ENCODE measurements around the genes ARG1 and ENPP1.

CAGE:
- cytosol, long polyA minus RNA: no peak
- cytosol, long polyA plus RNA: no peak
- long polyA plus RNA: no peak
- nucleus, long polyA minus RNA: no peak
- nucleus, long polyA plus RNA: no peak
Measured at GRCh38 chr6:128499939-128500660, 20.3 kb downstream of the PTPRK start.

DNA sequence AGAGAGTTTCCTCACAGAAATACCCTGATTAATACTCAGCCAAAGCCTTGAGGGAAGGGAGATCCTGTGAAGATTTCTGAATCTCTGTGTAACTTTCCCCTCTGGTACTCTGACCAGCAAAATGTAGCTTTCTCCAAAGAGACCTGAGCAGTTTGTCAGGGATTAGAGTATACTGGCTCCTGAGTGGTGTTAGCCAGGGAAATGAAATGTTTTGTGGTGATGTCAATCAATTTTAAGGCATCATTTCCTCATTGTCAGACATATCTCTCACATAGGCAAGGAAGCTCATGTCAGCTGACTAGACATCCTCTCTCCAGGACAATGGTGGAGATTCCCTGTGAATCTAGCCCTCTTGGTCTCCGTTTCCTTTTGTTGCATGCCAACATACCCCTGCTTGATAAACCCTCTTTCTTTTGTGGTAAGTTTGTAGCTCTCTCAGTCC, 135.5 kb upstream of the PTPRK start:
CAGE:
- cytosol, long polyA minus RNA: no peak
- cytosol, long polyA plus RNA: no peak
- long polyA plus RNA: no peak
- nucleus, long polyA minus RNA: no peak
- nucleus, long polyA plus RNA: no peak

DNA sequence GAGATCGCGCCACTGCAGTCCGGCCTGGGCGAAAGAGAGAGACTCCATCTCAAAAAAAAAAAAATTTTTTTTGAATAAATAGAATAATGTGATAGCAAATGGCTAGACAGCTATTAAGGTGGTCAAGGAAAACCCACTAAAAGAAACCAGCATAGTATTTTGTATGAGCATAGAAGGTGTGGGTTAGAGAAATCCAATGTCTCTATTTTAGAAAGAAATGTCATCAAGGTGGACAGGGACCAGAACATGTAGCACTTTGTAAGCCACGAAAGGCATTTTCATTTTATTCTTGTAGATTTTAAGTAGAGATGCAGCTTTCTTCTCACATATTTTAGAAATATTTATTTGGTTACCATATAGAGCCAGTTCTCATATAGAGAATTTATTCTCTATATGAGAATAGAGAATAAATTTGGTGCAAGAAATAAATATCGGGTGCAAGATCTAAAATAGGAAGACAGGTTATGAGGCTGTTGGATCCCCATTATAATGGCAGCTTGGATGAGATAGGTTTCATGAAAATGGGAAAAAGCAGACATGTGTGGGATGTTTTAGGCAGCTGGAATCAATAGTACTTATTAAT, 130.5 kb downstream of the LAMA2 start:
CAGE:
- cytosol, long polyA minus RNA: no peak
- cytosol, long polyA plus RNA: no peak
- long polyA plus RNA: no peak
- nucleus, long polyA minus RNA: no peak
- nucleus, long polyA plus RNA: no peak

DNA sequence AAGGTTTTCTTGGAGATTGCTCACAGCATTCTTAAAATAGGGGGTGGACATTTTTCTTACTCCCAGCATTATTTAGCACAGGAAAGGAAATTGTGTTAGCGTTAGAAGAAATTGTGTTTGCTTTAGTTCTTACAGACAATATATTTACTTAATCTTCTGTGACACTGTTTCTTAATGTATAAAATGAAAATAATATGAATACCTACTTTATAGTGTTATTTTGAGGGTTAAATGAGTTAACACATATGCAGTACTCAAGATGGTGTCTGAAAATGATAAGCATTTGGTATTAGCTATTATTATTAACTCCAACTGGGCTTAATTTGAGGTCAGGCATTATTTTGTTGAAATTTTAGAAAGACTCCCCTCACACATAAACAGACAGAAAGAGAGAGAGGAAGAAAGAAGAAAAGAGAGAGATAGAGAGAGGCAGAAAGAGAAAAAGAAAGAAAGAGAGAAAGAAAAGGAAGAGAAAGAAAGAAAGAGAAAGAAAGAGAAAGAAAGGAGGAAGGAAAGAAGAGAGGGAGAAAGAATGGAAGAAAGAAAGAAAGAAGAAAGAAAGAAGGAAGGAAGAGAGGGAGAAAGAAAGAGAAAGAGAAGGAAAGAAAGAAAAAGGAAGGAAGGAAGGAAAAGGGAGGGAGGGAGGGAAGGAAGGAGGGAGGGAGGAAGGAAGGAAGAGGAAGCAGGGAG, 325.3 kb downstream of the LAMA2 start:
CAGE:
- cytosol, long polyA minus RNA: no peak
- cytosol, long polyA plus RNA: no peak
- long polyA plus RNA: no peak
- nucleus, long polyA minus RNA: no peak
- nucleus, long polyA plus RNA: no peak

GRCh38 chr6:129671733-129672132, 38.2 kb downstream of the ARHGAP18 start:
CAGE:
- cytosol, long polyA minus RNA: no peak
- cytosol, long polyA plus RNA: no peak
- long polyA plus RNA: no peak
- nucleus, long polyA minus RNA: no peak
- nucleus, long polyA plus RNA: no peak

DNA sequence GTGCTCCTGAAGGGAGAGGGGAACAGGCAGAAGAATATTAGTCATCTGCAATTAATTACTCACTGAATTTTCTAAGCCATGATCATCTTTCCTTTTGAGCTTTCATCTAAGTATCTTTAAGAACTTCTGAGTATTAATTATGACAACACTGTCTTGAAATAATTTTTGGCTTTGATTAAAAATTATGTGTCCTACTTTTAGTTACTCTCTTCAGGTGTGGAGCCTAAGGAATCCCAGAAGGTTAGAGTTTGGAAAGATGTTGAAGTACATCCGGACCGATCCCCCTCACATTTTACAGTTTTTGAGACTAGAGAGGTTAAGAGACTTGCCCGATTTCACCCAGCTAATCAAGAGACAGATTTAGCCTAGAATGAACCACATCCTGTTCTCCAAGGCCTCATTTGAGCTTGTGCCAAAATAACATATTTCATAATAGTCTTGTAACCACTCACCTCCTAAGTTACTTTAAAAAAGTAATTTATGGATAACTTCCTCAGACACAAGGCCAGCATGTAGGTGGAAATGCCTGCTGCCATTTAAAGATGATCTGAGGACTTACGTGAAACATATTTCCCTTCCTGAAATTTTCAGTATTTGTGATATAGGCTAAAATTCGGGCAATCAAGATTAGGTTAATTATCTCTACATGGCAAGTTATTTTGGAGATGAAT, 39.7 kb upstream of the ARHGAP18 start:
CAGE:
- cytosol, long polyA minus RNA: no peak
- cytosol, long polyA plus RNA: no peak
- long polyA plus RNA: no peak
- nucleus, long polyA minus RNA: no peak
- nucleus, long polyA plus RNA: no peak

DNA sequence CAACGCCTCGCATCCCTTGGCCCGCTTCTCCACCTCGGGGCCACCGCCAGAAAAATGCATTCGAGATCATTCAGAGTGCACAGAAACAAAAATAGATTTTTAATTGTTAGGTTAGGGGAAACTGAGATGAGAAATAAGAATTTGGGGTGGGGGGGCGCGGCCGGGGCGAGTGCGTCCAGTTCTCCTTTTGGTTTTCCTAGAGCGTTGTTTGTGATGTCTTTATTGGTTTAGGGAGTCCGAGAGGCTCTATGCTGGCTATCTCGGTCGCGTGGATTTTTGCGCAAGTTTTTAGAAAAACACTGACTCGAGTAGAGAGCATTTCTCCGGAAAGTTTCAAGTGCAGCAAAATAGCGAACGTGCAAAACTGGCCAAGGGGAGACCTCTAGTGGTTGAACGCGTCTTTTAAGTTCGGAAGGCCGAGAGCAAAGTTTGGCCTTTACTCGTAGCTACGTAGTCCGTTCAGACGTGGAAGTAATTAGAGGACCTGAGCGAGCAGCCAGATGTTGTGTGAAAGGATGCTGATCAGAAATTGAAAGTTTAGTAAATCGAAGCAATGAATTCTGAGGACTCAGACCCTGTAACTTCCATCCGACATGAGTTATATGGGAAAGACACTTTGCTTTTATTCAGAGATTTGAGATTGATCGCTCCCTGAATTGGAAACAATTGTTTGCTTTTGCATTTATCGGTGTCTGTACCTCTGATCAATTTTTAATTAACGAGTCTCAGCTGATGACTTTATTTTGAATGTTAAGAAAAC, 2.6 kb downstream of the L3MBTL3 start:
CAGE:
- cytosol, long polyA minus RNA: no peak
- cytosol, long polyA plus RNA: no peak
- long polyA plus RNA: no peak
- nucleus, long polyA minus RNA: no peak
- nucleus, long polyA plus RNA: no peak

CAGE:
- cytosol, long polyA minus RNA: no peak
- cytosol, long polyA plus RNA: no peak
- long polyA plus RNA: no peak
- nucleus, long polyA minus RNA: no peak
- nucleus, long polyA plus RNA: no peak
Measured at GRCh38 chr6:130138249-130139015, 84.3 kb downstream of the SAMD3 start.

DNA sequence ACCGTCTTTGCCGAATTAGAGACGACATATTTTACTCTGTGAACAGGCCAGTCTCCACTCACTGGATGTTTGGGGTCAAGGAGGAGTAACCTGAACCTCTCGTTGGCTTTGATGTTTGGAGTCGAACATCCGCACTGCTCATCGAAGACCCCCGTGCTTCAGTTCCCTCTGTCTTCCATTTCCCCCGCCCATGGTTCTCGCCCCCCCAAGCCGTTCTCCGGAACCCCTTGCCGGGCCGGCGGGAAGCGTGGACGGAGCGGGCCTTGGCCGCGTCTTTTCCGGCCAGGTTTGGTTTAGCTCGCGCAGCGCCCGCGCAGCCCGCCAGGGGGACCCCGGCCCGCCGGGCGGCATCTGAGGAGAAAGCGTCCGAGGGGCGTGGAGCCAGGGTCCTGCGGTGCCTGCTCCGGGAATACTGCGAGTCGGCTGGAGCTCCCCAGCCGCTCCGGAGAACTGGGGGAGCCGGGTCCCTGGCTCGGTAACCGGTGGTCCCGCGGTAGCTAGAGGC, 617 bp upstream of the TMEM200A start:
CAGE:
- cytosol, long polyA minus RNA: start-site peak on the minus strand centred at position 282 of the sequence, 28 bp wide, 18 reads
- cytosol, long polyA plus RNA: no peak
- long polyA plus RNA: no peak
- nucleus, long polyA minus RNA: start-site peak on the plus strand centred at position 410 of the sequence, 53 bp wide, 23 reads
- nucleus, long polyA plus RNA: no peak

GRCh38 chr6:130853427-130853798, 26.2 kb downstream of the SMLR1 start:
CAGE:
- cytosol, long polyA minus RNA: no peak
- cytosol, long polyA plus RNA: no peak
- long polyA plus RNA: no peak
- nucleus, long polyA minus RNA: no peak
- nucleus, long polyA plus RNA: no peak

CAGE:
- cytosol, long polyA minus RNA: no peak
- cytosol, long polyA plus RNA: no peak
- long polyA plus RNA: no peak
- nucleus, long polyA minus RNA: no peak
- nucleus, long polyA plus RNA: no peak
Measured at GRCh38 chr6:131064802-131065424, 1.9 kb upstream of the EPB41L2 start.

DNA sequence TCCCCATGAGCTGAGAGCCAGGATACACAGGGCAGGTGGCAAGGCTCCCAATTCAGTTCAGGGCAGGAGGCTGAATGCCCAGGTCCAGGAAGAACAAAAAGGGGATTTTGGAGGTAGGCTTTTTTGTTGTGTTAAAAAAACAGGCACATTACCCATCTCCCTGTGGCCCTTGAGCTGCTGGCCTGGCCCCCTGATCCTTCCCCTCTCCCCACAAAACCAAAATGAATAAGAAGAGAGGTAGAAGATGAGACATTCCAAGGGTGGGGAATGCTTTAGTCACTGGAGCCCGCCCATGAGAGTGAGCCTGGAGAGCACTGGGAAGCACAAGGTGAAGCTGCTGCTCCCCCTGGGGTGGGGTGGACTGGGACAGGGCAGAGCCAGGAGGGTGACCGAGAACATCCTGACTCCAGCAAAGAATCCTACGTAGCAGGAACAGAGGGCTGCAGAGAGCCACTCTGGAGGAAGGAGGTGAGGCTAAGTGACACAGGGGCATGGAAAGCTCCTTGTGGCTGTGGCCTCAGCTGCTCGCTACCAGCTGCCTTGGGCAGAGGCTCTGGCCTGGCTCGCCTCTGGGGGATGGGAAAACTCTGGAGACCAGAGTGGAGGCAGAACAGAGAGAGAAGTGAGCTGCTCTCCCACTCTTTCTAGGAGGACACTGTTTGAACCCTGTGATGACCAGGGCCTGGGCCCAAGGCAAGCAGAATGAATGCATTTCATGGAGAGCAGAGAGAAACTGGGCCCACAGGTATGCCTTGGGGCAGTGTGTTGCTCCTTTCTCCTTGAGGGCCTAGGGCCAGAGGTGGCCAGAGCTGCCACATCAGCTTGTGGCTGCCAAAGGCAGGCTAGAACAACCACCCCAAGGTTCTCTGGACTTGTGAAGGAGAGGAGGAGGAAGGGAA, 48.3 kb downstream of the AKAP7 start:
CAGE:
- cytosol, long polyA minus RNA: no peak
- cytosol, long polyA plus RNA: no peak
- long polyA plus RNA: no peak
- nucleus, long polyA minus RNA: no peak
- nucleus, long polyA plus RNA: no peak

CAGE:
- cytosol, long polyA minus RNA: no peak
- cytosol, long polyA plus RNA: no peak
- long polyA plus RNA: no peak
- nucleus, long polyA minus RNA: no peak
- nucleus, long polyA plus RNA: no peak
Measured at GRCh38 chr6:131259164-131259456, 123.8 kb downstream of the AKAP7 start.

DNA sequence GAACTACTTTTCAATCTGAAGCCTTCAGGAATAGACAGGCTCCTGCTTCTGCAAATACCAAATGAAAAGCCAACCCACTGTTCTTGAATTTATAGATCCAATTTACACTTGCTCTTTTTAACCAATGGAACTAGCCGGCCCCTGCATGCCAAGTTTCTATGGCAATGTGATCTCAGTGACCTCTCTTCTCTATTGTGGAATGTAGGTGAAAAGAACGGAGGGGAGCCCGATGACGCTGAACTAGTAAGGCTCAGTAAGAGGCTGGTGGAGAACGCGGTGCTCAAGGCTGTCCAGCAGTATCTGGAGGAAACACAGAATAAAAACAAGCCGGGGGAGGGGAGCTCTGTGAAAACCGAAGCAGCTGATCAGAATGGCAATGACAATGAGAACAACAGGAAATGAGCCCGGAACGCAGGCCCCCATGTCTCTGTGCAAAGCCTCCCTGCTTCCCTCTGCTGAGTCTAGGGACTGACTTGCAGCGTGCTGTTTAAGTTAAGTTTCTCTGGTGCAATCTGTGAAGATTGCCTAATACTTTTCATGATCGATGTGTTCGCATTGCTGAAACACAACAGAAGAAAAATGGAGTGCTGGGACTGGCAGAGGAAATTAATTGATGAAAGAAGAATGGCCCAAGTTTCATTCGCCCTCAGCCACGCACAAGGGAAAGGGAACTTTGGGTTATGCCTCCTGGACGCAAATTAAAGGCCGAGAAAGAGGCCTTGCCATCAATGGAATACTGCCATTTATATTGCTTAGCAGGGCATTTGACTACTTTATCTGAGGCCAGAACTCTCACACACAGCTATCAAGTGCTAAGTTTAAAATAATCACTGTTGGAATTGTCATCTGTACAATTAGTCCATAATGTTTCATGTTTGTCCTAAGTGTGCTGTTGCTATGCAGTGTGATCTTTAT, 146.3 kb downstream of the AKAP7 start:
CAGE:
- cytosol, long polyA minus RNA: no peak
- cytosol, long polyA plus RNA: no peak
- long polyA plus RNA: no peak
- nucleus, long polyA minus RNA: no peak
- nucleus, long polyA plus RNA: no peak

DNA sequence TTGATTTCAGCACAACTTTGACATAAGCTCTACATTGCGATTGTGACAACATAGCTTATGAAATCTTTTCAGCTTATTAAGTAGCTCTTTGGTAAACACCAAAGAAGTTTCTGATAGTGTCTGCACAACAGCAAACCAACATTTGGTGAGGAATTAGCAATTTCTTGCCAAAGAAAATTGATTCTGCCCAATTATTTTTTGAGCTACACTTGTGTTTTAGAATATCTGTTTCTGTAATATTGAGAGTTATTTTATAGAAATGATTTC, 147.2 kb downstream of the AKAP7 start:
CAGE:
- cytosol, long polyA minus RNA: no peak
- cytosol, long polyA plus RNA: no peak
- long polyA plus RNA: no peak
- nucleus, long polyA minus RNA: no peak
- nucleus, long polyA plus RNA: no peak

GRCh38 chr6:131443688-131444143, 129.3 kb upstream of the ARG1 start:
CAGE:
- cytosol, long polyA minus RNA: no peak
- cytosol, long polyA plus RNA: no peak
- long polyA plus RNA: no peak
- nucleus, long polyA minus RNA: no peak
- nucleus, long polyA plus RNA: no peak

DNA sequence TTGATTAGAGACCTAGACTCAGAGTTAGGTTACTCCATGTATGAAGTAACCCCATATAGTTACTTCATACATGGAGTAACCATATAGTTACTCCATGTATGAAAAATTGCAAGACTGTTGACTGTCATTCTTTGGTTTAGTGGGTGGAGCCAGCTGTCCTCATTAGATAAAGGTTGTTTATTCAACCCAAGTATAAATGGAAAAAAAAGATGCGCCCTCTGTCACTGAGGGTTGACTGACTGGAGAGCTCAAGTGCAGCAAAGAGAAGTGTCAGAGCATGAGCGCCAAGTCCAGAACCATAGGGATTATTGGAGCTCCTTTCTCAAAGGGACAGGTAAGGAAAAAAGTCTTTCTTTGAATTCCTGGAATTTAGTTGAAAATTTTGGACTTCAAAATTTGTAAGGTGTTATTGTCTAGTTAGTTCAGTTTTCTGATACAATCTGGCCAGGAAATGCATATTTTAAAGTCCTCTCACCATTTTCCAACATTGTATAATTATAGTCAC, at the start of gene ARG1:
ARG1 (plus strand) TSS at position 221 of the 505 bp plus-strand sequence.
CAGE:
- cytosol, long polyA minus RNA: no peak
- cytosol, long polyA plus RNA: no peak
- long polyA plus RNA: no peak
- nucleus, long polyA minus RNA: no peak
- nucleus, long polyA plus RNA: no peak

DNA sequence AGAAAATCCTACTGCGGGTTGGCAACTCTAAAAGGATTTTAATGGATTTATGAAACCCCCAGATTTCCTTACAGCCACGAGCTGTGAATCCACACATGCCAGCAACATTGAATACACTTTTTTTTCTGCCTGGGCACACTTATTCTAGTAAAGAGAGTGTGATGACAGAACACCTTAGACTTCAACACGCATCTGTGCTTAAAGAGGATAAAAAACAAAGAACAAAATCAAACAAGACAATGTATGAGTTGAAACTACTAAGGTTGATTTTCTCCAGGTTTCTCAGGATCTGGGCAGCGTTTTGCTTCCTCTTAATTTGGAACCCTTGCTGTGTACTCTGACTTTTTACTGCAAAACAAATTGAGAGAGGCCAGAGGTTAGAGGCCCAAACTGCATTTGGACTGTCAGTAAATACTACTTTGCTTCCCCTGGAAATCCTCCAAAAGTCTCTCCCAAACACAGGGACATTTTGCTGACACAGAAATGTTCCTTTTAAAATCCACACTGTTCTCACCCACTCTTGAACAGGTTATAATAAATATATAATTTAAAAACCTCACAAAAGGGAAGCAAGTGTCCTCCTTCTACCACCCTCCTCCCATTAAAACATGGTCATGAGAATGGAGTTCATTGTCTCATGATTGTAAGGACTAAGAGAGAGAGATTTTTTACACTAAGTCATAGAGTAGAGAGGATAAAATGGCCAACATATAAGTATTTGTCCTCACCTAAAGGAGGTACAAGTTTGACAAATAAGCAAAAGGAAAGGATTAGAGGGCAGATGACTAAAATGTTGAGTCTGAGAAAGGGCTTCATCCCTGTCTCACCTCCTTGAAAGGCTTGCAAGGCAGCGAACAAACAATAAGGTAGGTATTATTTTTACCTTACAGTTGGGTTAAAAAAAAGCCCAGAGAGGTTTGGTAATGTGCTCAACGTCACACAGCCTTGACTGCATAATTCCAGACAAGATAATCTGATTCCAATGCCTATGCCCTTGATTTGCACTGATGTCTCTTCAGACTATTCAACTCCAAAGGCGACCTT, 1.2 kb downstream of the ARG1 start:
CAGE:
- cytosol, long polyA minus RNA: no peak
- cytosol, long polyA plus RNA: no peak
- long polyA plus RNA: no peak
- nucleus, long polyA minus RNA: no peak
- nucleus, long polyA plus RNA: no peak

GRCh38 chr6:131637860-131638602, 929 bp downstream of the ENPP3 start:
CAGE:
- cytosol, long polyA minus RNA: no peak
- cytosol, long polyA plus RNA: no peak
- long polyA plus RNA: no peak
- nucleus, long polyA minus RNA: no peak
- nucleus, long polyA plus RNA: no peak

DNA sequence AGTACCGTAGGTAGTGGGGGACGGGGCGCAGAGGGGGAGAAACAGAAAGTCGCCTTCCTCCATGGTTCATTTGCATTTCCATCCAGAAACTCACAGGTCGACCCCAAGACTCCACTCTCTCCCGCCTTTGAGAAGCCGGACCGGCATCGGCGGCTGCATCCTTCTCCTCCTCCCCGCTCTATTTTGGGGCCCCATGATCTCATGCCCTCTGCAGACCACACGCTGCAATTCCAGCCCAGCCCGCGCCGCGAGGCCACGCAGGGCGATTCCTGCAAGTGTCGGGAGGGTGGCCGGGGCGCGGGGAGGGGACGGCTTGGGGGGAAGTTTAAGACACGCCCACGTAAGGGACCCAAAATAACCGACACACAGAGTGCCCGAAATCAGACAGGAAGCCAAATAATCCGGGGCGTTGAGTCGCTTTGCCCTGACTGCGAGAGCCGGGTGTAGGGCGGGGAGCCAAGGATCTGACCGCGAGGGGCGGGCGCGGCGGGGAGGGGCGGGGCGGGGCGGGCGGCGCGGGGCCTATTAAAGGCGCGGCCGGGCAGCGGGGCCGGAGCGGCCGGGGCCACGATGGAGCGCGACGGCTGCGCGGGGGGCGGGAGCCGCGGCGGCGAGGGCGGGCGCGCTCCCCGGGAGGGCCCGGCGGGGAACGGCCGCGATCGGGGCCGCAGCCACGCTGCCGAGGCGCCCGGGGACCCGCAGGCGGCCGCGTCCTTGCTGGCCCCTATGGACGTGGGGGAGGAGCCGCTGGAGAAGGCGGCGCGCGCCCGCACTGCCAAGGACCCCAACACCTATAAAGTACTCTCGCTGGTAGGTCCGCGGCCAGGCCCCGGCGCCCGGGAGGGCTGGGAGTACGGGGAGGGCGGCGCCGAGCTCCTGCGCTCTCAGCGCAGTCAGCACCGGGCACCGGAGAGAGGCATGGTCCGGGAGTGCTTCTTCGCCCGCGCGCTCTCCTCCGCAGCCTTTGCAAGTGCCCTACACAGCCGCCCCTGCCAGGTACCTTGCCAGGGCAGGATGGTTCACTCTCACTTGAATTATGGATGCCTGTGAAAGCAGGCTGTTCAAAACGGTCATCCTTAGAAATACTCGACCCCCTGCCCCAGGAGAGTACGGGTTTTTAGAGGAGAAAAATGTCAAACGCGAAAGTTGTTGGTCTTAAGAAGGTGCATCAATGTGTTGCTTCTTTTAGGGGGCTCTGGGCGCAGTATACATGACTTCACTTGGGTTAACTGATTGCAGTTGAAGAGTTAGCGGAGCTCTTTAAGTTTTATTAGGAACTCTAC, at the start of gene ENPP1:
ENPP1 (plus strand) TSS at position 555 of the 1,283 bp plus-strand sequence.
CAGE:
- cytosol, long polyA minus RNA: no peak
- cytosol, long polyA plus RNA: no peak
- long polyA plus RNA: no peak
- nucleus, long polyA minus RNA: no peak
- nucleus, long polyA plus RNA: no peak

All from keratinocyte (primary cell).